Skeletal muscle cell (primary cell): ENCODE results near the gene MCM3.

- RRBS: no CpG with 5 or more reads among the region's 5 CpGs
Measured at GRCh38 chr6:49444461-49444767, 18.6 kb downstream of the MMUT start.

- RRBS: no CpG with 5 or more reads among the region's 1 CpG
Measured at GRCh38 chr6:49453378-49453852, 9.6 kb downstream of the MMUT start.

DNA sequence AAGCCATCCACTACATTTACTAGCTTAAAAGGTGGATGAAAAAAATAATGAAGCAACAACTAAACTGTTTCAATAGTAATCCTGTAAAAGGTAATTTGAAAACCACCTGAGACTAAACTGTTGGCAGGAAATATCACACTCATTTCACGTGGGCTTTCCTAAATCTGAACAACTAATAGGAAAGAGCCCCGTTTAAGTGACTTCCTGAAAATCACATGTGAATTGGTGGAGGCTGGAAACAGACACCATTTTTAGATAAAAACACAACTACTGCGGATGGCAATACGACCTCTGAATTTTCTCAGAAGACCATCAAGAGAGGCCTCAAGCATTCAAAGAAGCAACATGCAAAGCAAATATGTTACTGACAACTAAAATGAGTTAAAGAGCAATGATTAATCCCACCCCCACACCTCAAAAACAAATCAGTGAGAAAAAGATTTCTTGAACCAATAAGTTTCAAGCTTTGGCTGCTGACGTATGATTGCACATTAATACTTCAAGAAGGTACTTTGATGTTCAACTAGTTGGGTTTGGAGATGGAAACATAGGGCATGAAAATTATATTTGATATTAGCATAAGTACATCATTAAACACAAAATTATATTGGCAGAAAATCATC is 1.1 kb downstream of the MMUT start:
- RRBS: no CpG with 5 or more reads among the region's 5 CpGs

DNA sequence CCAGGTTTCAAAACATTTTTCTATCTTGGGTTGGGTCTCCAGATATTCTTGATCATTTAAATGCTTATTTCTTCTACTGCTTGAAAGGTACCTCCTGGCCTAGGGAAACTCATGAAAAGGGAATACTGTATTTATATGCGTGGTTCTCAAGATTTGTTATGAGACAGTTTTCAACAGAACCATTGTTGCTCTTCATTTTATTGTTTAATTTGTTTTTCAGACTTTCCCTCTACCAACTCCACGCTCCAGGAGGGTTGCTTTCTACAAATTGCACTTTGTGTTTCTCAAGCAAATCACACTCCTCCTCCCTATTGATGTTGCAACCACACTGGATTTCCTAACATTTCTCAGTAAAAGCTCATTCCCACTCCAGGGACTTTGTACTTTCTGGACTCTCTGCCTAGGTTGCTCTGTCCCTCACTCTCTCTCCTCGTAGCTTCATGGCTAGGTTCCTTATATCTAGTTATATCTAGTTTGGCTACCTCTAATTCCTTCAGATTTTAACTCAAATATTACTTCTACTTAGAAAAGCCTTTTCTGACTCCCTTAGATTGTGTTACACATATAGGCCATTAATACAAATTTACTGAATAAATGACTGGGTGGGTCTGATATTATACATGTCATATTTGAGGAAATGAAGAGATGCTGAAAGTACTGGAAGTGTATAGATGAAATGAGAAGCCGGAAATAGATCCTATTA is 20.3 kb downstream of the PGK2 start:
- RRBS: no CpG with 5 or more reads among the region's 4 CpGs

GRCh38 chr6:50830022-50830602 is 11.4 kb downstream of the TFAP2B start:
- RRBS: no CpG with 5 or more reads among the region's 3 CpGs

- RRBS: 8% methylated on average over 10 of the region's 36 CpGs
Measured at GRCh38 chr6:50842706-50843310, 24.1 kb downstream of the TFAP2B start.

GRCh38 chr6:50960950-50961283 is 142.2 kb downstream of the TFAP2B start:
- RRBS: no CpG with 5 or more reads among the region's 2 CpGs

DNA sequence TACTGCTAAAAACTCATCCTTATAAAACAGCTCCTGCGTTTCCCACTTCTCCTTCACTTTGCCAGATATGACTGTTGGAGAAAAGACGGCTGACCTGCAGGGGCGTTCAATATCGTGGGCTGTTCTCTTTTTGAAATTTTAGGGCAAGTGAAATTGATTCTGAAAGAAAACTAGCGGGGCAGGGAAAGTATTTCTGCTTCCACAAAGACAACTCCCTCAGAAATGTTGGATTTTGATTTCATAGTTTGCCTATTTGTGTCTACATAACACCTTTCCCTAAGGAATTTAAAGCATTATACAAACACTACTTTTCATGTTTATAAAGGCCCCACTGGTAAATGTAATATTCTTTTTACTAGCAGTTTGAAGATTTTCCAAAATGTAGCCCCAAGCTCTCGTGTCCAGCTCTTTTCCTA is 206.9 kb downstream of the TFAP2B start:
- RRBS: no CpG with 5 or more reads among the region's 6 CpGs

DNA sequence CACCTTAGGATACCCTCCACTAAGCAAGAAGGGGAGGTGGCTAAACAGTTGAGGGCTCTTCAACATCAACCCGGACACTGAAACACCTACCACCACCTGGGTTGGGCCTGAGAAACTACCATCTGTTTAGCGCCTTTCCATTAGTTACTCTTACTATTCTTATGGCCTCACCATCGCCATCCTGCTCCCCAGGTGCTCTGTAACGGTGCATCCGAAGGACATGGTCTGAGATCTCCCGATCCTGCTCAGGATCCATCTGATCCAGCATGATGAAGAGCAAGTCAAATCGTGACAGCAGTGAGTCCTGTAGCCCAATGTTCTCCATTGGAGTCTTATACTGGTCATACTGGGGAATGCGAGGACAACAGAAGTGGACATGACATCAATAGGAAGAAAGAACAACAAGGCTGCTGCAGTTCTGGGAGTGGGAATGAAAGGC is 11.0 kb downstream of the MCM3 start:
- RRBS: no CpG with 5 or more reads among the region's 8 CpGs

GRCh38 chr6:52283965-52285213 is at the start of gene MCM3:
Gene MCM3 (minus strand): TSS chr6:52284742.
- RRBS: 2% methylated on average over 20 of the region's 69 CpGs

DNA sequence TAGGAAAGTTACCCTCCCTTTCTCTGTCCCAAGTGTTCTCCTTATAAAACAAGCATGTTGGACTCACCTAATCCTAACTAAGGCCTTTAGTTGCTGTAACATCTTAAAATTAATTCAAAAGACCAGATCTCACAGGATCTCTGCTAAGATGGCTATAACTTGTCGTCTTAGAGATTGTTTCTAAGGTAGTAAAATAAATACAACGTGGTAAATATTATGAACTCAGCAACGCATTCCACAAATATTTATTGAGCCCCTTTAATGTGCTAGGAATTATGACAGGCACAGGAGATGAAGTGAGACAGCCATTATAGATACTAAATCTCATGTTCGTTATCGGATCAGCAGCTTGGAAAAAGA is 20.8 kb upstream of the MCM3 start:
- RRBS: no CpG with 5 or more reads among the region's 5 CpGs

- RRBS: no CpG with 5 or more reads among the region's 12 CpGs
Measured at GRCh38 chr6:52505418-52505999, 71.4 kb downstream of the TRAM2 start.

GRCh38 chr6:52574496-52575184 is 2.2 kb downstream of the TRAM2 start:
- RRBS: no CpG with 5 or more reads among the region's 9 CpGs

- RRBS: no CpG with 5 or more reads among the region's 6 CpGs
Measured at GRCh38 chr6:52588919-52589560, 12.2 kb upstream of the TRAM2 start.

DNA sequence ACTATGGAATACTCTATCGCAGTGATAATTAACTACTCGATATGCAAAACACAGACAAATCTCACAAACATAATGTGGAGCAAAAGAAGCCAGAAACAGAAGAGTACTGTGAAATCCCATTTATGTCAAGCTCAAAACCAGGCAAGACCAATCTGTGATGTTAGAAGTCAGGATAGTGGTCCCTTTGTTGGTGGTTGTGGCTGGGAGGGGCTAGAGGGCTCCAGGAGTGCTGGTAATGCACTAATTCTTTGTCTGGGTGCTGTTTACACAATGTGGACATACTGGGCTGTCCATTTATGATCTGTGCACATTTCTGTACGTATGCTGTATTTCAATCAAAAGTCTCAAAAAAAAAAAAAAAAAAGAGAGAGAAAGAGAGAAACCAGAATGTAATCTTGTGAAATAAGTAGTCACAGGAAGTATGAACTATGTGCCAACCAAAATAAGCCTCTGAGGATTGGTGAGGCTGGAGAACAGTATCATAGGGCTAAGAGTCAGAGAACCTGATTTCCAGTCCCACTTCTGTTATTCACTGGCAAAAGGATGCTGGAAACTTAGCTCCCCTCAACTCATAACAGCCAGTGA is 19.5 kb upstream of the TRAM2 start:
- RRBS: no CpG with 5 or more reads among the region's 3 CpGs

GRCh38 chr6:53067884-53068676 is 2.9 kb downstream of the FBXO9 start:
- RRBS: no CpG with 5 or more reads among the region's 3 CpGs

GRCh38 chr6:53290972-53291618 is 57.7 kb downstream of the ELOVL5 start:
- RRBS: no CpG with 5 or more reads among the region's 1 CpG

DNA sequence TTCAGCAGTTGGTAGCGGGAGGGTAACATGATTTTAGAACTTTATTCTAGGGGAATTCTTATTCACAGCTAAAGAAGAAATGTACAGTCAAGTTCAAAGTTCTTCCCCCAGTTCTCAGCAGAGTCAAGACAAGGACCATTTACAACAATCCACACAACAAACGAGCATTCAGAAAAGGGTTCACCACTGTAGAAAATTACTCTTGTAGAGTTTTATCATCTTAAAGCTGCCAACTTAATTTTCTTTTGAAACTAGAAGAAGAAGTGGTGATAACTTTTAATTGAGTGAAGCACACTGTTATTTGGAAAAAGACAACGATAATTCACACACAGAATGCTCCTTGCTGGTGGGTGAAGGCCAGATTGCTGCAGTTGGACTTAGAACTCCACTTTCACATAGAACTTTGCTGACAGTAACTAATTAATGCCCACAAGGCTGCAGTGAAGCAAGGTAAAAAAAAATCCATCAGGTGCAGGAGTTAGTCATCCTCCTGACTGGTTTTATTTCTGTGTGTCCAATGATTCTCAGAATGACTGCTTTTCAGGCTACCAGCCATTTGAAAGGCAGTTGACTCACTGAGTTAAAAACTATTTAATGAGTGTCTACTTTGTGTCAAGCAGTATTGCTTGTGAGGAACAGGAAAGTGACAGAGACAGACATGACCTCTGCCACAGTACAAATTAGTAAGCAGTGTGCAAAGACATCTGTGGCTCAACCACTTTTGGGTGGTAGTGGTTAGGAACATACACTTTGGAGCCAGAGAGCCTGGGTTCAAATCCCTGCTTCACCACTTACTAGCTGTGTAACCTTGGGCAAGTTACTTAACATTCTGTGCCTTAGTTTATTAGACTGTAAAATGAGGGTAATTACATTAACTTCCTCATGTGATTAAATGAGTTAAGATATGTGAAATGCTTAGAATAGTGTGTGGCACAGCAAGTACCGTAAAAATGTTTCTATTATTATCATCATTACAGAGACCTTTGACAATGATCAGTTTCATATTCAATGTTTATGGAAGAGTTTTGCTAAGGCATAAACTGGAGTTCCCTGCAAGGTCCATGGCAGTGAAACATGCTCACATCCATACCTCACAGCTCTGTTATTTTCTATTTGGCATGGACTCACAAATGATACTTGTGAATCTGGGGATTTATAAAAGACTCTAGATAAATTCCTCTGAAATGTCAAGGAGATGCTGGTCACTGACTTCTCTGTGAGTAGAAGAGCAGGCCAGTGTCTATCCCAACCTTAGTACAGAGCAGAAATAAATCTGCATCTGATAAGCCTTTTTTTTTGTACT is 41.8 kb downstream of the ELOVL5 start:
- RRBS: no CpG with 5 or more reads among the region's 4 CpGs

DNA sequence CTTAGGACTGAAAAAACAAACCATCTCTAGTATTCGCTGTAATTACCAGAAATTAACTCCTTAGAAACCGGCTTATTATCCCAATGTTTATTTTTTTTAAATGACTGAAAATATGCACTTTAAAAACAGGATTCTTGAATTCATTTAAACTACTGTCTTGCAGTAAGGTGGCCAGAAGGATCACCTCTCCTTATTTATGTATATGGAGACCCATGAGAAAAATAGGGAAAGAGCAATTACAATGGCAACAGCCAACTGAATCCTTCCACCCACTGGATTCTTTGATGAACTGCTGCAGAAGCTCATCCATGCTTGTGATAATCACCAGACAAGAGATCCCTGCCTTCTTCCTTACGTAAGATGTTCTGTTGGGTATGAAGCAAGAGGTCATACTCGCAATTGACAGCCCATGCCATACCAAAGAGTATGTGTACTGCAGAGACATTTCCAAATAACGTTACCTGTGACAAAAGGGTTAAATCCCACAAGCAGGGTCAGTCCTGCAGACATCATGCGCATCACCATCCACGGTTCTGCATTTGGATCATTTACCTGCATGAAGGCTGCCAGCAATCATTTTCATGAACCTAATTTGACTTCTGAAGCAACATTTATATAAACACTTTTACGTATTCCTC is 27.9 kb downstream of the ELOVL5 start:
- RRBS: no CpG with 5 or more reads among the region's 8 CpGs